REH cell (cell line): ENCODE measurements around a stretch of chr21.

DNA sequence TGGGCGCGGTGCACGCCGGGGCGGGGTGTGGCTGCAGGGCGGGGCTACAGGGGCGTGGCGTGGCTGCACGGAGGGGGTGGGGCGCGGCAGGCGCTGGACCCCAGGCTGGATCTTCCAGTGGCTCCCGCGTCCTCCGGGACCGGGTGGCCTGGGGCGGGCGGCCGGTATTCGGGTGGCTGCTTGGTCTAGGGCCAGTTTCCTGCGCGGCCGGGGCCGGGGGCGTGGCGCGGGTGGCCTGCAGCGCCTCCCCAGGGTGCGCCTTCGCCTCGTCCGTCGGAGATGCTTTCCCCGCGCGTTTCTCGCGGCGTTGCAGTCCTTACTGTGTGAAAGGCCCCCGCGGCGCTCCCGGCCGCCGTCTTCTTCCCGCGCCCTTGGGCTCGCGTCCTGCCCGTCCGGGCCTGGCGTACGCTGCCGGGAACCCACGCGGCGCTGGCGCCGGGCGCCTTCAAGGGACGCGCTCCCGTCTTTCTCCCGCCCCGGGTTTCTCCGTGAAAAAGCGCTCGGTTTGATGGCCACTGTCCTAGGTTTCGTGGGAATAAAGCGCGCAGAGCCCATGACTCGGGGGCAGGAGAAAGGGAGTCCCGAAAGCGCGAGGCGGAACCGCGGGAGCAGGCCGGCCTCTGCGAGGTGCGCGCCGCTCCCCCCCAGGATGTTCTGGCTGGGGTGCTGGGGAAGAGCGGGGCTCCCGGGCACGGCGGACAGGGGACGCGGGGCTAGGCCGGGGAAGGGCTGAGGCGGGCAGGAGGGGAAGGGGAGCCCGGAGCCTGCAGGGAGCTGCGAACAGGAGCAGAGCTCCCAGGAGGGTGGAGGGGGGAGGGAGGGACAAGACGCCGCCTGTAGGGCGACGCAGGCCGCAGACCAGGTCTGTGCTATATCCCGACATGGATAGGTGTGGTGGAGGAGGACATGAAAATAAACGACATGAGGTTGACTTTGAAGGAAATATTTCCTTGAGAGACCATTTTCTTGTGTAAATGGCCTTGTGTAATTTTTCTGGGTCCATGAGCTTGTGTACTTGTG lies 938 bp downstream of the PCNT start:
- PRO-cap: bidirectional peak, plus-strand start at position 117 of the sequence, minus-strand start outside the sequence; bidirectional peak, plus-strand start at position 312 of the sequence, minus-strand start at position 325 of the sequence; bidirectional peak, plus-strand start at position 825 of the sequence, minus-strand start at position 635 of the sequence

- PRO-cap: no peak
These were observed 64.5 kb upstream of the DIP2A start for GRCh38 chr21:46393904-46394847.

DNA sequence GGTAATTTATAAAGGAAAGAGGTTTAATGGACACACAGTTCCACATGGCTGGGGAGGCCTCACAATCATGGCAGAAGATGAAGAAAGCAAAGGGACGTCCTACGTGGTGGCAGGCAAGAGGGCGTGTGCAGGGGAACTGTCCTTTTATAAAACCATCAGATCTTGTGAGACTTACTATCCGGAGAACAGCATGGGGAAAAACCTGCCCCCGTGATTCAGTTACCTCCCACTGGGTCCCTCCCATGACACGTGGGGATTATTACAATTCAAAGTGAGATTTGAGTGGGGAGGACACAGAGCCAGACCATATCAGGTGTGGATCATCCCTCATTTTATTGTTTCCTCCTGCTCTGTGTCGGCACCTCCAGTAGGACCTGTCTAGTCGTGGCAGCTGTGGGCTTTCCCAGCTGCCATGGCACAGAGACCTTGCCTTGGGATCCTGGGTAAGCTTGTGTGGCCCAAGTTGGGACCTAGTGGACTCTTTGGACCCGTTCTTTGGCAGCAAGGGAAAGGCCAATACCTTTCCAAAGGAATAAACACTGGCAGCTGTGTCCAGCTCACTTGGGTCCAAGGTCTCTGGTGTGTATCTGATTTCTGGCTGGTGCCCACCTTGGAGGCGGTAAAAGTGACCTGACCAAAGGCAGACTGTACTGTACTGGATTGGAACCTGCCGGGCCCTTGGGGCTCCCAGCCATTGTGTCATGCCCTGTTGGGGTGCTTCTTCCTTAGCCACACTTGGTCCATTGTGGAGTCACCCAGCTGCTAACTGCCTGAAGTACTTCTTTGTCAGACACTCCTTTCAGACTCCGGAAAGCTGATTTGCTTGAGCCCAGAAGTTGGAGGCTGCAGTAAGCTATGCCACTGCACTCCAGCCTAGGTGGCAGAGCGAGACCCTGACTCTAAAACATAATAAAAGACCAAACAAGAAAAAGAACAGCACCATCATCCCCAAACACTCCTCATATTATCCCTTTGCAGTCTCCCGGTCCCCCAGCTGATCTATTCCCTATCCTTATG lies 21.8 kb downstream of the DIP2A start:
- PRO-cap: no peak

DNA sequence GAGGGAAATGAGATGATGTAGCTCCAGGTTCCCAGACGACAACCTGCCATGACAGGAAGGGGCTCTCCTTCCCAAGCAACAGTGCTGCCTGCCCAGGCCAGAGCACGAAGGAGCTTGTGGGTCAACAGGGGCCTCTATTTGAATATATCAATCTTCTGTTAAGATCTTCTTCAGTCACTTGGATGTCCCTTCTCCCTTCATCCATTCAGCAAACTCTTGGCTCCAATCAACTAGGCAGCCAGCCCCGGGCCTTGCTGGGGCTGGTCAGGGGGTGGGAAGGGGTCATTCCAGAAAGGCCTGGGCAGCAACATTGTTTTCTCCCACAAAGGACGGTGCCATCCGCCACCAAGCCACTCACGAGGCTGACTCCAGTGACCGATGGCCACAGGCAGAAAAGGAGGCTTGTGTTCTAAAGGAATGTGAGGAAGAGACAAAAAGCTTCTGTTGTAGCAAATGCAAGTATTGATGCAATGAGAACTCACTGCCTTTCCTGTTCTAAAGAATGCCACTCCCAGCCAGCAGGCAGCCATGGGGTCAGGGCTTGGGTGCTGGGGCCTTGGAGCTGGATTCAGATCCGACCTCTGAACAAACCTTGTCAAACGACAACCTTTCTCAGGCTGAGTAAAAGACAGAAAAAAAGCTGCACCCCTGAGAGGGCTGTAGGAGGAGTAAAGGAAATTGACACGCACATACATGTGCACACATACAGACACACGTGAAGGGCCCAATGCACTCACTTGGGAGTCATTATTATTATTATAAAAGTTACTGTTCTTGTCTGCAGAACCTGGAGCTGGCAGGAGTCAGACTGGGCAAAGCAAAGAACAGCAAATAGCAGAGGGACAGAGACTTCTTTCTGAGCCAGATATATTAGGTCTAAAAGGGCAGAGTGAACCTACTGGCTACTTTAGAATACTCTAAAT lies 14.0 kb upstream of the PRMT2 start:
- PRO-cap: no peak

DNA sequence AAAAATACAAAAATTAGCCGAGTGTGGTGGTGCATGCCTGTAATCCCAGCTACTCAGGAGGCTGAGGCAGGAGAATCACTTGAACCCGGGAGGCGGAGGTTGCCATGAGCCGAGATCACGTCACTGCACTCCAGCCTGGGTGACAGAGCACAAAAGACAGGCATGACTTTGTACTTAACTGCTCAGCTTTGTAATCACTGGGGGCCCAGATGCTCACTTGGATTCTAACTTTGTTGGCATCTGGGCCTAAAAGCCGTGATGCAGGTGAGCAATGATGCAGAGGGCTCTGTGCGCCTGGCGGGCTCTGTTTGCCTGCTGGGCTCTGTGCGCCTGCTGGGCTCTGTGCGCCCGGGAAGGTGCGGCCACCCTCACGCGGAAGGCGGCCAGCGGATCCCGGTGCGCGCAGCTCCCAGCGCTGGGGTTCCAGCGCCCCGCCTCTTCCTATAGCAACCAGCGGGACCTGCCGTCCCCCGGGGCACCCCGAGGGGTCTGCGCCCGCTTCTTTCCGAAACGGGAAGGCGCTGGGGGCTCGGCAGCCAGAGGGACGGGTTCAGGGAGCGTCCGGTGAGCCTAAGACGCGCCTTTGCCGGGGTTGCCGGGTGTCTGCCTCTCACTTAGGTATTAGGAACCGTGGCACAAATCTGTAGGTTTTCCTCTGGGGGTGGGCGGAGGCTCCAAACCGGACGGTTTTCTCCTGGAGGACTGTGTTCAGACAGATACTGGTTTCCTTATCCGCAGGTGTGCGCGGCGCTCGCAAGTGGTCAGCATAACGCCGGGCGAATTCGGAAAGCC lies 31.7 kb downstream of the PRMT2 start:
- PRO-cap: no peak